ENCODE results near the genes PAPOLA and SETD3.

- RAMPAGE, long total RNA, result no peak
- RRBS, 2 experiments, result no CpG with 5 or more reads among the region's 2 CpGs
CAGE:
- cytosol, long polyA minus RNA, result no peak
- cytosol, long polyA plus RNA, result no peak
- long polyA plus RNA, result no peak
- nucleolus, long total RNA, result no peak
- nucleus, long polyA plus RNA, result no peak
- nucleus, long total RNA, result no peak
Observed at GRCh38 chr14:95715231-95715624, 1.3 kb upstream of the TCL1A start.

GRCh38 chr14:96083154-96083836 lies 44.1 kb downstream of the C14orf132 start:
- RAMPAGE, long total RNA, result no peak
- RRBS, 2 experiments, result no CpG with 5 or more reads among the region's 8 CpGs
CAGE:
- cytosol, long polyA minus RNA, result no peak
- cytosol, long polyA plus RNA, result no peak
- long polyA plus RNA, result no peak
- nucleolus, long total RNA, result no peak
- nucleus, long polyA plus RNA, result no peak
- nucleus, long total RNA, result no peak

DNA sequence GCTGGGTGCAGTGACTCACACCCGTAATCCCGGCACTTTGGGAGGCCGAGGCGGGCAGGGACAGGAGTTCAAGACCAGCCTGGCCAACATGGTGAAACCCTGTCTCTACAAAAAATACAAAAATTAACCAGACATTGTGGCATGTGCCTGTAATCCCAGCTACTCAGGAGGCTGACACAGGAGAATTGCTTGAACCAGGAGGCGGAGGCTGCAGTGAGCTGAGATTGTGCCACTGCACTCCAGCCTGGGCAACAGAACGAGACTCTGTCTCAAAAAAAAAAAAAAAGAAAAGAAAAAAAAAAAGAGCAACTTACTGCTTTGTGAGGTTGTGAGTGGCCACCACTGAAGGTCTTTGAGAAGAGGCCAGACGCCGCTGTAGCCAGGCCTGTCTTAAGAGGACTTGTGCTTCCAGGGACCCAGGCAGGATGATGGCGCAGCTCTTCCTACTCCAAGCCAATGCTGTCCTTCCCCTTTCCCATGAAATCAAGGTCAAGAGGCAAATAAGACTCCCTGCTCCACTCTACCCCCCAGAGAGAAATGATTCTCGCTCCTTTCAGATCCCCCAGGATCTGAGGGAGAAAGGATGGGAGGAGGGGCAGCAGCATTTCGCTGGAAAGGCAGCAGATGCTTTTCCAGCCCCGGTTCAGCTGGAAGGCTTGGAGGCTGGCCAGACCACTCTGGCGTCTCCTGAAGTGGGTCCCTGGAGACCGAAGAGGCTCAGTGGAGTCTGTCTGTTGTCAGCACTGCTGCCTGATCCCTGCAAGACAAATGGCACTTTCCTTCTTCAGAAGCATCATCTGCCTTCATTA lies 51.2 kb downstream of the C14orf132 start:
- RAMPAGE, long total RNA, result no peak
- RRBS, 2 experiments, result no CpG with 5 or more reads among the region's 14 CpGs
CAGE:
- cytosol, long polyA minus RNA, result no peak
- cytosol, long polyA plus RNA, result no peak
- long polyA plus RNA, result no peak
- nucleolus, long total RNA, result no peak
- nucleus, long polyA plus RNA, result no peak
- nucleus, long total RNA, result no peak

GRCh38 chr14:96189313-96189941 lies 15.2 kb upstream of the BDKRB2 start:
- RAMPAGE, long total RNA, result no peak
- RRBS, 2 experiments, result no CpG with 5 or more reads among the region's 14 CpGs
CAGE:
- cytosol, long polyA minus RNA, result no peak
- cytosol, long polyA plus RNA, result no peak
- long polyA plus RNA, result no peak
- nucleolus, long total RNA, result no peak
- nucleus, long polyA plus RNA, result no peak
- nucleus, long total RNA, result no peak

DNA sequence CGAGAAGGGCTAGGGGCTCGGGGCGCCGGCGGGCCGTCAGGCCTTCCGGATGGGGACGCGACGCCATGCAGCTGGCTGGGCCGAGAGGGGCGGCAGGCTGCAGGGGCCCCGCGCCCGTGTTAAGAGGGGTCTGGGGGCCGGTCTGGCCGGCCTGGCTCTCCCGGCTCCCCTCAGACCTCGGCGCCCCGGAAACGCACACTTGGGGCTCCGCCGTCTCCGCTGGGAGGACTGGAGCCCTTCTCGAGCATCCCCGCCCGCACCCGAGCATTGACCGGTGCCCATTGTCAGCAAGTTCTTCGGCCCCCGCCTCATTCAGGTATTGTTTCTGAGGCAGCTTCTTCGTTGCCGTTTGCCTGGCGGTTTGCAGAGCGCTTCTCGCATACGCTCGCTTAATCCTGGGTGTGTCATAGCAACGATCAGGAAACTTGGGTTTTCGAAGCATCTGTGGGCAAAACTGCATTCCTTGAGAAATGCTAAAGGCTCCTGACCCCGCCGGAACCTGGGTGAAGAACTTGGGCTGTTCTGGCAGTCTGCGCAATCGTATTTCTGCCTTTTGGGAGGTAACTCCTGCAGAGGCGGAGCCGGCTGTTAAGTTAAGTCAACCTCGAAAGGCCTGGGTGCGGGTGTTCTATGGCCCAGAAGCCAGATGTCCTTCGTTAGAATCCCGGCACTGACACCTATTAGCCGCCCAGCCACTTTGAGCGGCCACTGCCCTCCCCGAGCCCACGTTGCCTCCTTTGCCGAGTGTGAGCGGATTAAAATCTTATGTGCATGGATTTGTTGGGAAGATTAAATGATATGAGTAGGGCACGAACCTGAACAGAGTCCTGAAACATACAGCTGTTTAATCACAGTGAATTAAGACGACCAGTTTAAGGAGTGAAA lies 526 bp downstream of the GSKIP start:
- RAMPAGE, long total RNA, result no peak
- RRBS, 2 experiments, result 1 to 2% methylated on average over 24 to 28 of the region's 59 CpGs
CAGE:
- cytosol, long polyA minus RNA, result no peak
- cytosol, long polyA plus RNA, result no peak
- long polyA plus RNA, result no peak
- nucleolus, long total RNA, result no peak
- nucleus, long polyA plus RNA, result no peak
- nucleus, long total RNA, result no peak

DNA sequence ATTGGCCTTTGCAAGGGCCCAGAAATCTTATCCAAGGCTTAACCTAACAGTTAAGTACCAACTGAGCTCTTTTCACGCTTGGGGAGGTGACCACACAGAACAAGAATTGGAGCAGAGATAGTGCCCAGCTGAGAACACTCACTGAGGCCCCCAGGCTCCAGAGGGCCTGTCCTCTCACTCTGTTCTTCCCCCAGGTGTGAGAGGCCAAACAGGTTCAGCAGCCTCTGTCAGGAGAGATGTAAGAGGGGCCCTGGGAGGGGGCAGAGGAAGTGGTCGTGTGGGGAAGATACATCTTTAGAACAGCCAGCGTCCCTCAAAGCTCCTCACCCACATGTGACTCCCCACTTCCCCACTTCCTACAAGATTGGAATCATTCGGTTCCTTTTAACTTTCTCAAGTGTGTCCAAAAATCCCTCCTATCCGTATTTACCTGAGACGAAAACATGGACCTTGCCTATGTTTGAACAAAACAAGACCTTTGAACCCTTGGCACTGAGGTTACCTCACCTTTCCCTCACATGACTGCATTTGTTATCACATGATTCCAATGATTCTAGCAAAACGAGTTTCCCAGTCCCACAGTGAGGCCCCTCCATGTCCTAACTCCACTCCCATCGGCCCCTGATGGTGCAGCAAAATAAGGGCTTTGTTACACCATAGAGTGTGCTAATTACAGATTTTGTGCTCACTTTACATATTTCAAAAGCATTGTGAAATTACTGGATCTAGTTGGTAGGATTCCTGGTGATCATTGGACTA lies 40.1 kb upstream of the PAPOLA start:
- RAMPAGE, long total RNA, result no peak
- RRBS, 2 experiments, result no CpG with 5 or more reads among the region's 8 CpGs
CAGE:
- cytosol, long polyA minus RNA, result no peak
- cytosol, long polyA plus RNA, result no peak
- long polyA plus RNA, result no peak
- nucleolus, long total RNA, result no peak
- nucleus, long polyA plus RNA, result no peak
- nucleus, long total RNA, result no peak

- RAMPAGE, long total RNA, result start-site peak on the minus strand at chr14:96502230-96502332, 56 and 41 reads in 2 replicates; start-site peak on the plus strand at chr14:96502379-96502442, 1,471 and 1,952 reads in 2 replicates
- RRBS, 2 experiments, result 1% methylated on average over 20 to 25 of the region's 67 CpGs
CAGE:
- cytosol, long polyA minus RNA, result start-site peak on the plus strand at chr14:96502382-96502435, 2,407 reads
- cytosol, long polyA plus RNA, result start-site peak on the plus strand at chr14:96502381-96502428, 1,254 and 1,213 reads in 2 replicates
- long polyA plus RNA, result start-site peak on the plus strand at chr14:96502372-96502422, 994 and 1,376 reads in 2 replicates
- nucleolus, long total RNA, result start-site peak on the plus strand at chr14:96502390-96502427, 1,146 reads
- nucleus, long polyA plus RNA, result start-site peak on the plus strand at chr14:96502392-96502431, 624 and 964 reads in 2 replicates
- nucleus, long total RNA, result no peak
Observed at GRCh38 chr14:96501999-96502656, at the start of gene PAPOLA. TSS of gene PAPOLA (plus strand) at chr14:96502382.

DNA sequence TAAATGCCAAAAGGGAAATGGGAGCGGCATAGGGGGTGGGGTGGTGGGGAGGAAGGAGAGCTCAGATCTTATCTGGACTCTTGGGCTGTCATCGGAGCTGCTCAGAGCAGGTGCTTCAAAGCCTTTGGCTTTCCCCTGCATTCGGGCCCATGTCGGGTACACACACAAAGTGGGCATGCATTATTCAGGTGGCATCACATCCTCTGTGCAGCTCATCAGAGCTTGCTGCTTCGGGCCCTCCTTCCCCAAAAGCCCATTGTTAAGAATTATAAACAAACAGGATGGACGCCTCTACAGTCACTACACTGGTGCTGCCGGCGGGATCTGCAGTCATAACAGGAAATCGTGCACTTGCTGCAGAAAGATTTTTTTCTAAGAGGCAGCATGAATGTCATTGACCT lies 805.5 kb downstream of the VRK1 start:
- RAMPAGE, long total RNA, result no peak
- RRBS, 2 experiments, result no CpG with 5 or more reads among the region's 9 CpGs
CAGE:
- cytosol, long polyA minus RNA, result no peak
- cytosol, long polyA plus RNA, result no peak
- long polyA plus RNA, result no peak
- nucleolus, long total RNA, result no peak
- nucleus, long polyA plus RNA, result no peak
- nucleus, long total RNA, result no peak

DNA sequence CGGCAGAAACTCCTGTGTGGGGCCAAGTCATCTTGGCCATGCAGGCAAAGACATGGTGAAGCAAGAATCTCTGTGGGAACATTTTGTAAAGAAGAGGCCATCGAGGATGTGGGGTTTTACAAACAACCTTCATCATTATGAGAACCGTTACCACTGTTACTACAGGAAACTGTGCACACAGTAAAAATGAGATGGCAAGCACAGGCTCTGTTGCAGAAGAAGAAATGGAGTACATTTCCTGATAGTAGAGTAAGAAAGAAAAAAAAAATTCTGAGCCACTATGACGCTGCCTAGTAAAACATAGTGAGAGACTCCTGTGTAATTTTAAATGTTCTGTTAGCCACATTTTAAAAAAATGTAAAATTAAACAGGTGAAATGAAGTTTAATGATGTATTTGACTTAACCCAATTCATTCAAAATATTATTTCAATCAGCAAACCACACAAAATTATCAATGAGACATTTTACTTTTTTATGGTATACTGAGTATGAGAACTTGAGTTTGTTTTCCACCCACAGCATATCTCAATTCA lies 1197.2 kb downstream of the VRK1 start:
- RAMPAGE, long total RNA, result no peak
- RRBS, 2 experiments, result no CpG with 5 or more reads among the region's 4 CpGs
CAGE:
- cytosol, long polyA minus RNA, result no peak
- cytosol, long polyA plus RNA, result no peak
- long polyA plus RNA, result no peak
- nucleolus, long total RNA, result no peak
- nucleus, long polyA plus RNA, result no peak
- nucleus, long total RNA, result no peak

GRCh38 chr14:98443945-98444451 lies 828.0 kb downstream of the BCL11B start:
- RAMPAGE, long total RNA, result no peak
- RRBS, 2 experiments, result no CpG with 5 or more reads among the region's 4 CpGs
CAGE:
- cytosol, long polyA minus RNA, result no peak
- cytosol, long polyA plus RNA, result no peak
- long polyA plus RNA, result no peak
- nucleolus, long total RNA, result no peak
- nucleus, long polyA plus RNA, result no peak
- nucleus, long total RNA, result no peak

DNA sequence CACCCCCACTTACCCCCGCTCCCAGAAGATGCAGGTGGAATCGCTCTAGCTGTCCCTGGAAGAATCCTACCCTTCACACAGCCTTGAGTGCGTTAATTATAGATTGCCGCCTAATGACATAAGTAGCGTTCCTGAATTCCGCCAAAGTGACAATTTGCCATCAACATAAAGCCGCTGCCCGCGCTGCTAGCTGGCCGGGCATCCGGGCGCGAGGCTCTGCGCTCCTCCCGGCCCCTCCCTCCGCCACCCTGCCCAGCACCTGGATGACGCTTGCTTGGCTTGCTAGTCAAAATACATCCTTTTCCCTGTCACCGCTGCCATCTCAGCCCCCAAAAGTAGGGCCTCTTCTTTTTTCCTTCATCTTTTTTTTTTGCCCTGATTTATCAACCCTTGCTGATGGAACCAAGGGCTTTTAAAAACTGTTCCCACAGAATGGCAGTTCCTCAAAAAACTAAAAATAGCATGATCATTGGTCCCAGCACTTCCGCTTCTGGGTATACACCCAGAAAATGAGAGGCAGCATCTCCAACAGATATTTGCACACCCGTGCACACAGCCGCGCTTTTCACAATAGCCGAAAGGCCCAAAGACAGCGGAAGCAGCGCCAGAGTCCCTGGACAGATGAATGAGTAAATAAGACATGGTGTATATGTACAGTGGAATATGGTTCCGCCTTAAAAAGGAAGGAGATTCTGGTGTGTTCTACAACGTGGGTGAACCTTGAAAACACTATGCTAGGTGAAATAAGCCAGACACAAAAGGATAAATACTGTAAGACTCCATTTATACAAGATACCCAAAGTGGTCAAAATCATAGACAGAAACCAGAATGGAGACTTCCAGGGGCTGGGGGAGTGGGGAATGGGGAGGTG lies 235.2 kb downstream of the BCL11B start:
- RAMPAGE, long total RNA, result no peak
- RRBS, 2 experiments, result no CpG with 5 or more reads among the region's 27 CpGs
CAGE:
- cytosol, long polyA minus RNA, result no peak
- cytosol, long polyA plus RNA, result no peak
- long polyA plus RNA, result no peak
- nucleolus, long total RNA, result no peak
- nucleus, long polyA plus RNA, result no peak
- nucleus, long total RNA, result no peak

DNA sequence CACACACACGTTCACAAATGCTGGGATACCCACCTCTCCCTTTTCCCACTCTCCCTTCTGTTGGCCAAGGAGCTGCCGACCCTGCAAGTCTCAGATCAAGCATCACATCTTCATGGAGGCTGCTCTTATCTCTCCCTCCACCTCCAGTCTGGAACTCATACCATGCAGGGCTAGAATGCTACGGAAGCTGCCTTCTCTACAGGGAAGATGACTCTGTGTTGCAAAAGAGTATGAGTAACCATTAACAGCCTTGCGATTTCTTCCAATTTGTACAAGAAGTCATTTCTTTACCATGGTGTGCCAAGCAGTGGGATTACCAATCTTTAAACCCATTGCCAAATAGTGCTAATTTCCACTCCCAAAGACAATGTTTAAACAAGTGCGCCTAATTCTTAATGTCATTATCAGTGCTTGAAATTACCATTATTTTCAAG lies 196.0 kb downstream of the BCL11B start:
- RAMPAGE, long total RNA, result no peak
- RRBS, 2 experiments, result no CpG with 5 or more reads among the region's 5 CpGs
CAGE:
- cytosol, long polyA minus RNA, result no peak
- cytosol, long polyA plus RNA, result no peak
- long polyA plus RNA, result no peak
- nucleolus, long total RNA, result no peak
- nucleus, long polyA plus RNA, result no peak
- nucleus, long total RNA, result no peak

- RAMPAGE, long total RNA, result no peak
- RRBS, 2 experiments, result no CpG with 5 or more reads among the region's 9 CpGs
CAGE:
- cytosol, long polyA minus RNA, result no peak
- cytosol, long polyA plus RNA, result no peak
- long polyA plus RNA, result no peak
- nucleolus, long total RNA, result no peak
- nucleus, long polyA plus RNA, result no peak
- nucleus, long total RNA, result no peak
Observed at GRCh38 chr14:99217416-99218007, 54.5 kb downstream of the BCL11B start.

GRCh38 chr14:99245760-99246653 lies 26.0 kb downstream of the BCL11B start:
- RAMPAGE, long total RNA, result no peak
- RRBS, 2 experiments, result 8 to 14% methylated on average over 36 of the region's 78 CpGs
CAGE:
- cytosol, long polyA minus RNA, result no peak
- cytosol, long polyA plus RNA, result no peak
- long polyA plus RNA, result no peak
- nucleolus, long total RNA, result no peak
- nucleus, long polyA plus RNA, result no peak
- nucleus, long total RNA, result no peak

GRCh38 chr14:99255423-99255846 lies 16.6 kb downstream of the BCL11B start:
- RAMPAGE, long total RNA, result no peak
- RRBS, 2 experiments, result no CpG with 5 or more reads among the region's 9 CpGs
CAGE:
- cytosol, long polyA minus RNA, result no peak
- cytosol, long polyA plus RNA, result no peak
- long polyA plus RNA, result no peak
- nucleolus, long total RNA, result no peak
- nucleus, long polyA plus RNA, result no peak
- nucleus, long total RNA, result no peak

DNA sequence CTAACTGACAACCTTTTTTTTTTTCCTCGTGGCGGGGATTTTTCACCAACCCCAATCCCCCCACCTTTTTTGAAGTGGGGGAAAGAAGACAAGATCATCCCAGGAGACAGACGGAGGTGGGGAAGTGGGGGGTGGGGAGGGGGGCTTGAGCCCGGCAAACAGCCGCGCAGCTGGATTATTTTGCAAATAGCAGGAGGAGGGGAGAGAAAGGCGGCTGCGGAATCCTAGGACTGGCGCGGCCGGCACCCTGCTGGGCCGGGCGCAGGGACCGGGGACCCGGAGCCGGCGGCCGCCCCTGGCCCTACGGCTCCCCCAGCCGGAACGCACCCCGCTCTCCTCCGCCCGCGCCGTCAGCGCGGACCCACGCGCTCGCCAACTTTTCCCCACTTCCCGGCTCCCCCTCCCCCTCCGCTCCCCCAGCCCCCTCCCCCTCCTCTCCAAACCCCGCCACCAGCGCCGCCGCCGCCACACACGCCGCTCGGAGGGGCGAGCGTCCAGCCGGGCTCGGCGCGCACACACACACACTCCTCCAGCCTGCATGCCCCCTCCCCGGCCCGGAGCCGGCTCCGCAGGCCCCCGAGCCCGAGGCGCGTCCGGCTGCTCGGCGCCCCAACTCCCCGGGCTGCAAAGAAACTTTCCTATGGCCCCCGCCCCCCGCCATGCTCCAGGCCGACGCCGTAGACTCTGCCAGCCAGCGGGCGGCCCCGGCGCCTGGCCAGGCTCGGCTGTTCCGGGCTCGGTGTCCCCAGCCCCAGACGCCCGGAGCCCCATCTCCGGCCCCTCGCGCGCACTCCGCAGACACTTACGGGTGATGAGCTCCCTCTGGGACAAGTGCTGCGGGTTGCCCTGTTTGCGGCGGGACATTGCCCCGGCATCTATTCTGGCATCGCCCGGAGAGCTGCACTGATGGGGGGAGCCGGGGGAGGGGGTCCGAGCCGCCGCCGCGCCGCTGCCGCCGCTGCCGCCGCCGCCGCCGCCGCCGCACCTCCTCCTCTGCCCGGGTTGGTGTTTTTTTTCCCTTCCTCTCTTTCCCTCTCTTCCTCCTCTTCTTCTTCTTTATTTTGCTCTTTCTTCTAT lies 1.3 kb downstream of the BCL11B start:
- RAMPAGE, long total RNA, result no peak
- RRBS, 2 experiments, result 11 to 15% methylated on average over 49 to 55 of the region's 102 CpGs
CAGE:
- cytosol, long polyA minus RNA, result no peak
- cytosol, long polyA plus RNA, result no peak
- long polyA plus RNA, result no peak
- nucleolus, long total RNA, result no peak
- nucleus, long polyA plus RNA, result no peak
- nucleus, long total RNA, result no peak

GRCh38 chr14:99272978-99273622 lies 1.1 kb upstream of the BCL11B start:
- RAMPAGE, long total RNA, result no peak
- RRBS, 2 experiments, result 4 to 9% methylated on average over 9 of the region's 37 CpGs
CAGE:
- cytosol, long polyA minus RNA, result no peak
- cytosol, long polyA plus RNA, result no peak
- long polyA plus RNA, result no peak
- nucleolus, long total RNA, result no peak
- nucleus, long polyA plus RNA, result no peak
- nucleus, long total RNA, result no peak

DNA sequence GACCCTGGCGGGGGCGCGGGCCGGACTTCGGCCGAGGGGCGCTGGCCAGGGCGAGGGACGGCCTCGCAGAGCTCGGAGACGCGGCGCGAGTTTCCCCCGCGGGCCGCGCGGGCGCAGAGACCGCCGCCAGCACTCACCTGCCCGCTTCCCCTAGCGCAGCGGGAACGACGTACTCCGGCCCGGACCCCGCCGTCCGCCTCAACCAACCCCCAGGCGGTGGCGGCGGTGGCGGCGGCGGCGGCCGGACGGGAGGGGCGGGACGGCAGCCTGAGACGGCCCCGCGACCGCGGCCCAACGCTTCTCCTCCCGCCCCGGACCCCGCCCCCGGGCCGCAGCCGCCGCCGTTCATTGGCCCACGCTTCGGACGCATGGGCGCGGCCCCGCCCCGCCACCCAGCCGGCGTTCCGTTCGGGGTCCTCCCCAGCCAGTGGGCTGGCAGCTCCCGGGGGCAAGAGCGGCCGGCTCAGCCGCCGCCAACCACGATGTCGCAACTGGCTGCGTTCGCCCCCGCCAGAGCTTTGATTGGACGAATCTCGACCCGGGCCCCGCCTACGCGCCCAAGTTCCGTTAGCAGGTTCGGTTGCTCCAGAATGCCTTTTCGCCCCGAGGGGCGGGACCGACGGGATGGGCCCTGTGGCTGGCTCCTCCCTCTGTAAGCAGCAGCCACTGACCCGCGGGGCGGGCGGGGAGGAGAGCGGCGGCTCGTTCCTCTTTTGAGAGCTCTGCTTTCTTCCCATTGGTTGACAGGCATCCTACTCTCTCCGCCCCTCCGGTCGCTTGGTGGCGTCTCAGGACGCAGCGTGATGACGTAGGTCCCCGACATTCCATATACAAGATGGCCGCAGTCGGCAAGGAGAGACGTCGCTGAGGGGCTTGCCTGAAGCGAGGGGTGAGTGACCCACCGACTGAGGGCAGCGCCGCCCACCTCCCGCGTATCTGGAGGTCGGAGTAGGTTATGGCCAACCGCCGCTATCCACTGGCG lies at the start of gene SETD3:
Gene SETD3 (minus strand): TSS at position 269 of the 982 bp plus-strand sequence.
- RAMPAGE, long total RNA, result start-site peak on the minus strand centred at position 209 of the sequence, 77 bp wide, 474 and 550 reads in 2 replicates; start-site peak on the plus strand centred at position 835 of the sequence, 48 bp wide, 542 and 509 reads in 2 replicates
- RRBS, 2 experiments, result under 1 to 1% methylated on average over 48 of the region's 121 CpGs
CAGE:
- cytosol, long polyA minus RNA, result start-site peak on the minus strand centred at position 284 of the sequence, 42 bp wide, 51 reads; start-site peak on the plus strand centred at position 829 of the sequence, 22 bp wide, 638 reads
- cytosol, long polyA plus RNA, result start-site peak on the minus strand centred at position 227 of the sequence, 108 bp wide, 223 and 277 reads in 2 replicates; start-site peak on the plus strand centred at position 827 of the sequence, 60 bp wide, 449 and 74 reads in 2 replicates
- long polyA plus RNA, result start-site peak on the minus strand centred at position 197 of the sequence, 57 bp wide, 111 and 211 reads in 2 replicates; start-site peak on the plus strand centred at position 840 of the sequence, 38 bp wide, 100 and 214 reads in 2 replicates
- nucleolus, long total RNA, result start-site peak on the plus strand centred at position 827 of the sequence, 49 bp wide, 122 reads
- nucleus, long polyA plus RNA, result start-site peak on the plus strand centred at position 827 of the sequence, 63 bp wide, 337 and 397 reads in 2 replicates
- nucleus, long total RNA, result start-site peak on the plus strand centred at position 824 of the sequence, 11 bp wide, 26 reads

DNA sequence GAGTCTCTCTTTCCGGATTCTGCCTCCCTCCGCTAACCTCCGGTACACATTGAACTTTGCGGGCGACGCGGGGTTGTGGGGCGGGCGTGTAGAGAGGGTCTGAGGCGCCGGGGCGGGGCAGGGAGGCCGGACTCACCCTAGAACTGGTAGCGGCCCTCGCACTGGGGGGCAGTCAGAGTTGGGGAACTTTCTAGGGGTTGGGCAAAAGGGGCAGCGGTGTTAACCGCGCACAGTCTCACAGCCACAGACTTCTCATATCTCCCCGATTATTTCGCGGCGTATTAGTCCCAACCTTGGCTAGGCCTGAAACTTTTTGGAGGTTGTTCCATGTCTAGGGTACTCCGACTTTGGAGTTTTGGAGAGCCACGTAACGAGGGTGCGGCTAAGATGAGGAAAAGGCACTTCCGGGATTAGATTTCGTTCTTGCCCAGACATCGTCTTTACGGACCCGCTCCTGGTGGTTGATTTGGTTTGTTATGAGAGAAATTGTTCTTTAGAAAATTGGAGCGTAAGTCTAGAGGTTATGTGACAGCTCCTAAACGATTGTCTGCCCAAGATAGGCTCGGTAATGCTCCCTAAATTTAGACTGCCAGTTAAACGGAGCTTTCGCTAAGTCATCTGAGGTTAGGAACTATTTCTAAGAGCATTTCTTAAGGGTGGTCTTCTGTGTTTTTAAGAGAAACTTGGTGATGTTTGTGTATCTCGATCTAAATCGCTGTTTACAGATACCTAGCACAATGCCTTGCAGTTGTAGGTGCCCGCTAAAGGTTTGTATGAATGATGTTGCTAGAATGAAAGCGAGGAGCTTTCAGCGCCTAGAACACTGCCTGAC lies 580 bp downstream of the CCNK start:
- RAMPAGE, long total RNA, result no peak
- RRBS, 2 experiments, result under 1 to 2% methylated on average over 9 of the region's 41 CpGs
CAGE:
- cytosol, long polyA minus RNA, result no peak
- cytosol, long polyA plus RNA, result no peak
- long polyA plus RNA, result no peak
- nucleolus, long total RNA, result start-site peak on the plus strand centred at position 462 of the sequence, 130 bp wide, 19 reads
- nucleus, long polyA plus RNA, result no peak
- nucleus, long total RNA, result no peak

- RAMPAGE, long total RNA, result no peak
- RRBS, 2 experiments, result no CpG with 5 or more reads among the region's 2 CpGs
CAGE:
- cytosol, long polyA minus RNA, result no peak
- cytosol, long polyA plus RNA, result no peak
- long polyA plus RNA, result no peak
- nucleolus, long total RNA, result no peak
- nucleus, long polyA plus RNA, result no peak
- nucleus, long total RNA, result no peak
Observed at GRCh38 chr14:99506519-99506802, 25.3 kb downstream of the CCNK start.

Measured in GM12878 (cell line).